Epithelial cell of prostate (primary cell): ENCODE measurements around a stretch of chr21.

DNA sequence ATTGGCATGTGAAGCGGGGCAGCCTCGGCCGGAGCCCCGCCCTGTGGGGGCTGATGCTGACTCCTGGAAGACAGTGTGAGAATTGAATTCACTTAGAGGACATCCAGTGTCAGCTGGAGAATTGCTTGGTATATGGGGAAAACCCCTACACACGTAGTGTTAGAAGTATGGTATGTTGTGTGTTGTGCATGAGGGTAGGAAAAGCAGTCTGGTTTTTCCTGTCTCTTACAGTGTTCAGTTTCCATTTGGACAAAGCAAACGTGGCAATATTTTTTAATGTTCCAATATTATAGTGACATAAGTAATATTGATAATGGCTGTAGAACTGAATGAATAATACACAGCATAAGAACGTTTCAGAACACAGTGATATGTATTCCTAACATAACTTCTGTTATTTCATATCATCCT lies 11.7 kb downstream of the SLC37A1 start:
- RRBS = no CpG with 5 or more reads among the region's 7 CpGs

DNA sequence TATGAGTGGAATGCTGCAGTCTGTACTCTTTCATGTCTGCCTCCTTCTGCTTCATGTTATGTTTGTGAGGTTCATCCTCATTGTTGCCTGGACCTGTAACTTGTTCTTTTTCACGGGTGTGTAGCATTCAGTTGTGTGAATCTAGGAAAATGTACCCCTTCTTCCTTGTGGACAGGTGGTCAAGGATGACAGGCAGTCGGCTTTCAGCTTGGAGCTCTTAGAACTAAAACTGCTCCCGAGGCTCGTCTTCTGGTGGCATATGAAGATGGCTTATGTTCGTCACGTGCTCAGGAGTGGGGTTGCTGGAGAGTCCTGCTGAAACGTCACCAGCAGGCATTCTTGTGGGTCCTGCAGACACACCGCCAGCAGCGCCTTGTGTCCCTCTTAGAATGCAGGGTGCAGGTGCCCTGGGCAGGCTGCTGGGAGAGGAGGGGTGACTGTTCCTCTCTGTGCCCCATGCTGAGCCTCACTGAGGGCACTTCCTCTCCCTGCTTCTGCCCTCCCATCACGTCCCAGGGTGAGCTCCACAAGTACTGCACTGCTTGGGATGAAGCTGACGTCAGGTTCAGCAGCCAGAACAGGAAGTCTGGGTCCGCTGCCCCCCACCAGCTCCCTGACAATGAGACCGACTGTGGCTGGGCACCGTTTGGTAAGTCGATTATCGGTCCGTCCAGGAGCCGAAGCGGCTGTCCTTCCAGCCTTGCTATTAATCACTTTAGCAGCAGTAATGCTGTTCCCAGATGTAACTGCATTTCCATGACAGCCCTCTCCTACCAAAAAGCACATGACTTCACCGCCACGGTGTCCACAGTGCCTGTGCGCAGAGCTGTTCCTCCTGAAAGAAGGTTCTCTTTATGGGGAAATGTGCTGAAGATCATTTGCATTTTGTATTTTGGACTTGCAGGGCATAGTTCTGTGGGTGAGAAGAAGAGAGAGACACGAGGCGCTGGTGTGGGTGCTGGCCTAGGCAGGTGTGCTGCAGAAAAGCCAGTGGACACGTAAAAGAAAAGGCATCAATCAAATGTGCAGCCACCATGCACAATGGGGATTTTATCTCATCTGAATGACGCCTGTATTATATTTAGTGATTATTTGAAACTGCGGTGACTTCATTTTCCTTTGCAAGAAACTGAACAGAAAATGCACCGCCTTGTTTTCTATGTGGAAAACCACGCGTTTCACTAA lies 20.9 kb downstream of the SLC37A1 start:
- RRBS = no CpG with 5 or more reads among the region's 30 CpGs

- RRBS = no CpG with 5 or more reads among the region's 7 CpGs
Observed at GRCh38 chr21:42535844-42536286, 22.2 kb downstream of the SLC37A1 start.

GRCh38 chr21:42569598-42570399 lies 56.1 kb downstream of the SLC37A1 start:
- RRBS = 82% methylated on average over 2 of the region's 40 CpGs

DNA sequence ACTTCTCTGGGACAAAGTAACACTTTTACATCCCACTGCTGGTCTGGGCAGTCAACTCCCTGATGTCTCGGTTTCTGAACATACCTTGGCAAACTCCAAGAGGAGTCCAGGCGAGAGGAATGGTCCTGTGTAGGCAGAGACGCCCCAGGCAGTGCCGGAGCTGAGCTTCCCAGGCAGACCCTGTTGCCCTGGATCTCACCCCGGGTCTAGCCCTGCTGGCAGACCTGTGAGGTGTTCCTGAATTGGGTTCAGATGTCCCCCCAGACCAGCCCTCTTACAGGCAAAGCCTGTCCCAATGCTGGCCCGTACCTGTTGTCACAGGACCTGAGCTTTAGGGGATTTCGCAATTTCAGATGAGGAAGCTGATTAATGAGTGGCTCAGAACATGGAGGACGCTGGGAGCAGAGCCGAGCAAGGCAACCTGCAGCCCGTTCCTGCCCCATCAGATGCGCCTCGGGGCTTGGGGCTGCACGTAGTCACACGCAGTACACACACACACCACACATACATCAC lies 38.6 kb upstream of the PDE9A start:
- RRBS = 0% methylated on average over 1 of the region's 14 CpGs

- RRBS = no CpG with 5 or more reads among the region's 15 CpGs
Observed at GRCh38 chr21:42624242-42625054, 29.0 kb upstream of the PDE9A start.

GRCh38 chr21:42721210-42721568 lies 67.8 kb downstream of the PDE9A start:
- RRBS = no CpG with 5 or more reads among the region's 7 CpGs

DNA sequence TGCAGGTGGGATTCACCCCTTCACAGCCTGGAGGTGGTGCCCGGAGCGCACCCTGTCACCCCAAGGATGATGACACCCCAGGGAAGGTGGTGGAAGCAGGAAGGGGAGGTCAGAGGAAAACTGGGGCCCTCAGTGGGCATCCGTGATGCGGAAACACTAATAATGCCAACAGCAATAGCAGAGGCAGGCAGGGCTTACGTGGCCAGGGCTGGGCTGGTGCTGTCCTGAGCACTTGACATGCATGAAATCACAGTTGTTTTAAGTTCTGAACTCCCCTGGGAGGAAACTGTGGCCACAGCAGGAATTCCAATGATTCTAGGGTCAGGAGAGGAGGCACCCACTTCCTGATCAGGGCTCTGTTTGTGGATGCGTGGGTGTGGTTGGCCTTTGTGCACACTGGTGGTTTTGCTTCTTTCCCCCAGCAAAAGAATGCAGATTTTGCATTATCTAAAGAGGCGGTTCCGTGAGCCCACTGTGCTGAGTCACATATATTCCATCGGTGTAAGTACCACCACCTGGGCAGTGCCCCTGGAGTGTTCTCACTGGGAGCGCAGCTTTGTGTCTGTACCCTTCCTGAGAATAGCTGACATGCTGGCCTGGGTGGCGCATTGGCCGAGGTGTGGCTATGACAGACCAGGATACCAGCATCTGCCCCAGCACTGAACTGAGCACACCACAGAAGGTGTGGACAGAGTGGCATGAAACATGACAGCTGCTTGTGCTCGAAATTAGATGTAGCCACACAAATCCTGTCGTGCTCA lies 70.9 kb downstream of the PDE9A start:
- RRBS = no CpG with 5 or more reads among the region's 14 CpGs

GRCh38 chr21:42733752-42734830 lies 80.7 kb downstream of the PDE9A start:
- RRBS = no CpG with 5 or more reads among the region's 13 CpGs

GRCh38 chr21:42783421-42784240 lies 95.7 kb downstream of the WDR4 start:
- RRBS = no CpG with 5 or more reads among the region's 27 CpGs

DNA sequence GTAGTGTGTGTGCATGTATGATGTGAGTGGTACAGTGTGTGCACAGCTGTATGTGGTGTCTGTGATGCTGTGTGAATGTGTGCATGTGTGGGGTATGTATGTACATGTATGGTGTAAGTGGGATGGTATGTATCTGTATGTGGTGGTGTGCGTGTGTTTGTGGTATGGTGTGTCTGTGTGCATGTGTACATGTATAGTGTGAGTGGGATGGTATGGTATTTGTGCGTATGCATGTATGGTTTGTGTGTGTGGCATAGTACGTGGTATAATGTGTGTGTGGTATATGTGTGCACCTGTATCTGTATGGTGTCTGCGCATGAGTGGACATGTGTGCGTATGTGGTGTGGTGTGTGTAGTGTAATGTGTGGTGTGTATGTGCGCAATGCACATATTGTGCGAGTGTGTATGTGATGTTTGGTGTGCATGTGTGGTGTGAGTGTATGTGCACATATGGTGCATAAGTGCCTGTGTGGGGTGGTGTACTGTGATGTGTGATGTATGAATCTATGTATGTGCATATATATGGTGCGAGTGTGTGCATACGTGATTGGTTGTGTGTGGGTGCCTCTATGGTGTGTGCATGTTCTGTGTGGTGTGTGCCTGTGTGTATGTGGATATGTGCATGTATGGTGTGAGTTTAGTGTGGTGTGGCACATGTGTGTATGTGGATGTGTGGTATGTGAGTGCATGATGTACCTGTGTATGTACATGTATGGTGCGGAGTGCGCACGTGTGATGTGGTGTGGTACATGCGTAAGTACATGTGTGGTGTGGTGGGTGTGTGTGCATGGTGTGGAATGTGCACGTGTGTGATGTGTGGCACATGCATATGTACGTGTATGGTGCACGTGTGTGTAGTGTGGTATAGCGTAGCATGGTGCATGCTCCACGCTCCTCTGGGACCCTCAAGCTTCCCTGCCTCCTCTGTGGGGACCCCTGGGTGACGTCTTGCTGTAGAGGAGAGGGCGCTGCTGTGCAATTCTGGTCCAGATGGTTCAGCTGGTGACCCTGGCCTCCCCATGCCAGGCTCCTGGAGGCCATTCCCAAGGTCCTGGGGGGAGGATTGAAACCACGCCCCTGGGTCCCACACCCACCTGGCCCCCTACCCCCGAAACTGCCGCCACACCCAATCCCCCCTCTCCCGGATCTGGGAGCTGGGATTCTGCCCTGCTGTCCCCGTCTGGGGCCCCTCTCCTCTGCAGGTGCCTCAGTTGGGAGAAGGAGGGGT lies 38.6 kb downstream of the WDR4 start:
- RRBS = no CpG with 5 or more reads among the region's 25 CpGs

GRCh38 chr21:42974860-42975263 lies 500 bp downstream of the PKNOX1 start:
- RRBS = 1% methylated on average over 39 of the region's 75 CpGs

- RRBS = 25% methylated on average over 2 of the region's 24 CpGs
Observed at GRCh38 chr21:43211086-43211844, 42.5 kb downstream of the CRYAA start.

DNA sequence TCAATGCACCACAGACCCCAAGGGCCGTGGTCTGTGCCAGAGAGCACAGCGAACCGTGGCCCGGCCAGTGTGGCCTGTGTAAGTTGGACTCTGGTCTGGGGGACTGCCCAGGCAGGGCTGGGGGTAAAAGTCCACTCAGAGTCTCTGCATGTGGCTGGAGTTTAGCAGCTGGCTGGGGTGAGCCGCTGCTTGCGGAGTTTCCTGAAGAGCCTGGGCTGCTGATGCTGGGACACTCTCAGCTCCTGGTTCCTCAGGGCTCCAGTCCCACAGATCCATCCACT lies 105.7 kb downstream of the CRYAA start:
- RRBS = no CpG with 5 or more reads among the region's 6 CpGs

DNA sequence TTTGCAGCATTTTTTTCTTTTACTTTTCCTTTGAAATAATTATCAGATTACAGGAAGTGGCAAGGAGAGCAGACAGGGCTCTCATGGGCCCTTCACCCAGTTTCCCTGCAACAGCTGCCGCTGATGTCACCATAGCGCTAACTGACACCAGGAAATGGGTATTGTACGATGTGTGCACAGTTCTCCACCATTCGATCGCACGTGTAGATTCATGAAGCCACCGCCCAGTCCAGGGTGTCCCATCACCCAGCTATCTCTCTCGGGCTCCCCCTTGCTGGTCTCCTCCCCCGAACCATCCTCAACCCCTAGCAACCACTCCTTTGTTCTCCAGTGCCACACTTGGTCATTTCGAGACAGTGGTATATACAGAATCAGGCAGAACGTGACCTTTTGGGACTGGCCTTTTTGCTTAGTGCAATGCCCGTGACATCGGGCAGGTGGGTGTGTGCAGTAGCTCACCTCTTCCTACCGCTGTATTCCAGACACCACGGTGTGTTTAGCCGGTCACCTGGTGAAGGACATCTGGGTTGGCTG lies 118.4 kb downstream of the CRYAA start:
- RRBS = no CpG with 5 or more reads among the region's 16 CpGs

- RRBS = no CpG with 5 or more reads among the region's 7 CpGs
Observed at GRCh38 chr21:43303976-43304175, 123.1 kb downstream of the SIK1 start.

DNA sequence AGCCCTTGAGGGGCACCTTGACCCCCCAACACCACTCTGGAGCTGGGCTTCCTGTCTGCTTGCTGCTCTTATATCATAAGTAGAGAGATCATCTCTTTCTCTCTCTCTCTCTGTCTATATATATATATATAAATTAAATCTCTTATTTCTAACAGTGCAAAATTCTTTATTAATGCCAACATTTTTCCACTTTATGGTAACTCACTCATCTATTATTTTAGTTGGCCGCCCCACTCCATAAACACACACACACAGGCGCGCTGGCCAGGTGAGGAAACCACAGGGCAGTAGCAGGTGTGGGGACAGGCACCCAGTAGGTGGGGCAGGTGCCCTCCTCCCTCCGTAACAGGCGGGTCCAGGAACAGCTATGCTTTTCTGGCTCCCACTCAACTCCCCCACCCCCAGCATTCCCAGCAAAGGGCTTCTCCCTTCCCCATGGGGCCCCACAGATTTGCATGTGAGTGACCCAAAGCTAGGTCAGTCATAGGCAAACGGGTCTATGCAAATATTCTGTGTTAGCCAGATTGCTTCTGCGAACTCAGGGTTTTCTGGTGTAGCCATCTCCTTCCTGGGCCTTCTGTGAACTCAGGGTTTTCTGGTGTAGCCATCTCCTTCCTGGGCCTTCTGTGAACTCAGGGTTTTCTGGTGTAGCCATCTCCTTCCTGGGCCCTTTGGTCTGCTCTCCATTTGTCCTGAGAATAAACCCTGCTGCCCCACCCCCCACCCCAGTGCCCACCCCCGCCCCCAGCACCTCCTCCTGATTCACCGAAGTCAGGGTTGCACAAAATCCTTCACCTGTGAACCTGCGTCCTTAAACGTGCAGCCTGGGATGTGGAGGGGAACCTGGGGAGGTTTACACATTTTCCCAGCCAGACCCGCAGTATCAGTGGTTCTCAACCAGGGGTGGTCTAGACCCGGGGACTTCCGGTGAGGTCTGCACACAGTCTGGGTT lies 114.1 kb downstream of the SIK1 start:
- RRBS = no CpG with 5 or more reads among the region's 14 CpGs

GRCh38 chr21:43341309-43342098 lies 85.4 kb downstream of the SIK1 start:
- RRBS = 42% methylated on average over 5 of the region's 19 CpGs

DNA sequence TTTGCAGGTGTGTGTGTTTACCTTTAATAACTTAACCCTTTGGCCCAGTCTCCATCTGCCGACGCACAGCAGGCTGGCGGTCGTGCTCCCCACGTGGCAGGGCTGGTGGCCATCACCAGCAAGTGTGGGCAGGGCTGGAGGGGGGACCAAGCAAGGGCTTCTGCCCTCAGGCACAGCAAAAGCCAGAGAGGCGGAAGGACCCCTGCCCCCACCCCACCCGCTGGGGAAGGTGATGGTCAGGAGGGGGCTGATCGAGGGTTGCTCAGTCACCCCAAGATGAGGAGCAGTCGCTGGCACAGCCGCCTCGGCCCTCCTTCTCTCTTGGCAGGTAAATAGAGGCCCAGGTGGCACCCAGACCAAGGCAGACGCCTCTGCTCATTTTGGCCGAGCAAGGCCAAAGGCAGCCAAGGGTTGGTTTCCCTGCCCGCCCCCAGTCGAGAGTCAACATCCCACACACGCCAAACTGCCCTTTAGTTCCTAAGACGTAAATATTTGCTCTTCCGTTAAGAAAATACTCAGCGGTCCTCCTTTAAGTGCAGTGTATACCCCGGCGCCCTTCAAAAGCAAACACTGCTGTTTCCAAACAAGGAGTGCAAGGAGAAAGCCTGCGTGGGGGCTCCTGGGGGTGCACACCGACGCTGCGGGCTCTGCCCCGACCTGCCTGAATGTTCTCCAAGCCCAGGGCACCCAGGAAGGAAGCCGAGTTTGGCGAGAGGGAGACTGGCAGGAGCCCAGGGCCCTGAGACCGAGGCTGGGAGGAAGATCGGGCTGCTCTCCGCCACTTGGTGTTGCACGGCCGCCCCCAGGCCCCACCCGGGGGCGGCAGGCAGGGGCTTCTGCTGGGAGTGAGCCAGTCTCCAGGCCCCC lies 82.7 kb downstream of the SIK1 start:
- RRBS = no CpG with 5 or more reads among the region's 35 CpGs

GRCh38 chr21:43362131-43362826 lies 64.7 kb downstream of the SIK1 start:
- RRBS = 2% methylated on average over 15 of the region's 43 CpGs